ENCODE measurements around a stretch of chr21.

DNA sequence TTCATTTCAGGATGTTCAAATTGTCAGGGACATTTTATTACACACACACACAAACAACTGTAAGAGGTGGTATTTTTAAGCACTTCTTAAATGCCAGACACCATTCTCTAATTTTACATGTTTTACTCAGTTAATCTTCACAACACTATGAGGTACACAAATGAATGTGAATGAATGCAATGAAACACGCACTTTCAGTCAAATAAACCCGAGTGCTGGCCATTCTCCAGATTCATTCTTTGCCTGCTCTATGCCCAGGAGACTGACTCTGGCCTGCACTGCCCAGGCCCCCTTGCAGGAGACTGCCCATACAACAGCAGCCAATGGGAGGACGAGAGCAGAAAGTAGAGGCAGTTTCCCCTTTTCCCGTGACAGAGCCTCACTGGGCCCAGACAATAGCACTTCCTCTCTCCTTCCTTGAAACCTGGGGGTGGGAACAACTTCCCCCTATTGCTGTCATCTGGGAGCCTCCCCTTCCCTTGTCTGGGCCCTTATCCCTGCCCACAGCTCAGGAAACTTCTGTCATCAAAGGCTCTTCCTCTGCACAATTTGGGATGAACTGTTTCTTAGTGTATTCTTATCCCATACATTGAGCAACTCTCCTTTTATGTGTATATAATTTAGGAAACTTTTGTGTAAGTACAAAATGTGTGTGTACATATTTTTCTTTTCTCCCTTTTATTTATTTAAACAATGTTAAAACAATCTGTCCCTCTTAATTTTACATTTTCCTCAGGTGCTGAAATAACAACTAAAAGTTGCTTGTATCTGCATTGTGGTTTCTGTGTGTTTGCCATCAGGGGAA, 60.8 kb upstream of the KCNJ15 start:
- PRO-cap, 2 experiments, result no peak in any of the 2 experiments

DNA sequence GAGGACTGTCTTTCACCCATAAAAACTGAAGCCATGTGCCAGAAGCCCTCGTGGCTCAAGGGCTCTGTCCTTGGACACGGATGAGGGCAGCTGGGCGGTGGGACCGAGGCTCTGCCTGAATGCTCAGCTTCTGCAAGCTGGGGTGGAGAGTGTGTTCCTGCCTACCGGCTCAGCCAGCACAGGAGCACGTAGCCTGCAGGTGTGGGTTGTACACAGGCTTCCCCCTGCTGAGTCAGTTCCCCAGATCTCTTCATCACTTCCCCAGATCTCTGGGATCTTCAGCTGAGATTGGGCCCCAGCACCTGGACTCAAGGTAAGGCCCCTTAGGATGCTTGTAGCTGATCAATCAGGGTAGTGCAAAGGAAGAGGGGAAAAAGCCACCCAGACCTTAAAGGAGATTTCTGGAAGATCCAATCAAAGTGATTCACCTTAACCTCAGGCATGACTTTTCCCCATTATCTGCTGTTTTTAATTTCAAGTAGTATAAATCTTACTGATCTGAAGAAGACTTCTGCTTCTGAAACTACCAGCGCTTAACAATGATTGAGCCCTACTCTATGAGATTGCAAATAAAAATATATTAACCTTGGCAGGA, 15.6 kb downstream of the KCNJ15 start:
- PRO-cap, 2 experiments, result no peak in any of the 2 experiments

DNA sequence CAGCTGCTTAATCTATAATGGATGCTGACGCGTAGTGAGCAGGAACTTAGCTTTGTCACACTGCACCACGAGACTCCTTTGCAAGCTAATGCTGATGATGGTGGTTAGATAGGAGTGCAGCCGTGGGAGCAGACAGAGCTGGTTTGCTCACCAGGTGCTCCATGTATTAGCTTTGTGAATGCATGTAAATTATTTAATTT, 35.1 kb downstream of the KCNJ15 start:
- PRO-cap, 2 experiments, result no peak in any of the 2 experiments

- PRO-cap, 2 experiments, result no peak in any of the 2 experiments
These were observed 84.7 kb downstream of the KCNJ15 start for GRCh38 chr21:38341296-38342075.

GRCh38 chr21:38460368-38460990, 37.8 kb downstream of the ERG start:
- PRO-cap, 2 experiments, result no peak in any of the 2 experiments

- PRO-cap, 2 experiments, result no peak in any of the 2 experiments
These were observed 4.3 kb downstream of the ERG start for GRCh38 chr21:38493734-38494548.

DNA sequence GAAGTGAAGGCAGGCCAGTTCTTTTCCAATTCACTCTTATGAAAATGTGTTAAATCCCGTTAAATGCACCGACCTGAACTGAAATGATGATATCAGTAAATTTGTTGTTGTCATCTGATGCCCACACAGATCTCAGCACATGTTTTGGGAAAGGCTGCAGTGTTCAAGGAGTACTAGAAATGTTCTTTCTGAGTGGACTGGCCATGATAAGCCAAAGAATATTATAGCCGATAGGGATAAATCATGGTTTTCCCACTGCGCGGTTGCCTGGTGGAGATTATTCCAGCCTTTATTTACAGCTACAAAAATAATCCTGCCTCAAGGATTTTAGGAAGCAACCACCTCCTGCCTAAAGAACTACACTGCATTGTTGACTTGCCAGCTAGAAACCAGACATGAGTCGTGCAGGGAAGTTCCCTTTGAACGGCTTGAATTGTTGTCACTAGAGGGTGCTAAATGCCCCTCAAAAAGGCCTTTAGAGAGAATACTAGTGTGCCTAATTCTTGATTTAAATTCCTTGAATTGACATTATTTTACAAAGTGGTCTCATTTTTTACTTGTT, 7.2 kb upstream of the ERG start:
- PRO-cap, 2 experiments, result peak in 1 of 2 experiments; most common plus-strand start position 385 of the sequence (in 1); most common minus-strand start position 364 of the sequence (in 1)

DNA sequence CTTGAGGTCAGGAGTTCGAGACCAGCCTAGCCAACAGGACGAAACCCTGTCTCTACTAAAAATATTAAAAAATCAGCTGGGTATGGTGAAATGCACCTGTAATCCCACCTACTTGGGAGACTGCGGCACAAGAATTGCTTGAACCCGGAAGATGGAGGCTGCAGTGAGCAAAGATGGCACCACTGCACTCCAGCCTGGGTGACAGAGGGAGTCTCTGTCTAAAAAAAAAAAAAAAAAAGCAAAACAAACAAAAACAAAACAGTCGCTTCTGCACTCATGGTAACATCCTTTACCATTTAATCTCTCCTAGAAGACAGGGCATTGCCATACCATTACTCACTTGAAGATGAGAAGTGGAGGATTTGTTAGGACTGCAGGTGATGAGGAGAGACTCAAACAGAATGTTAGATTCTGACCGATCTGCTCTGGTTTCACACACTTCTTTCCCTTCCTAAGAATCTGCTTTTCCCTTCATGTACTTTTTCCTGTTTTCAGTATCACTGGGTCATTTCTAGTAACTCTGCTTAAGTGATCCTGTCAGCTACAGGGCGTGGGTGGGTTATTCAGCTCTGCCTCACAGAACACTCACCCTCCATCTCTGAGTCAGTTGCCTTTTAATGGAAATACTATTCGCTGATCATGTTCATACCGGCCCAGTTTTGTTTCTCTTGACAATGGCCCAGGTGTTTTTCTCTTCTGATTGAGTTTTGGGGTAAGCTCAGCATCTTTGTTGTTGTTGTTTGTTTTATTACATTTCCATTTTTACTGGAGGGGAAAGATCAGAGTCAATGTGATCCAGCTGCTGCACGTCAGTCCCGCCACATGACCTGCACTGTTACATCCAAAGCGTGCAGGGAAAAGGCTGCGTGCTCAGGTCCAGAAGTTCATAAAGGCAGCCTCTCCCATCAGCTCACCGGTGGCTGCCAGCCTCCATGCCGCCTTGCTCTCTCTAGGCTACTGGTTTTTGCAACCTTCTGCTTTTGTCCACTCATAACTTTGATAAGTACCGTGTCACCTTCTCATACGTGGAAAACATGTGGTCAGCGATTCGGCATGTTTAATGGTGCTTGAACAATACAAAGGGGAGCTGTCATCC, 148.1 kb upstream of the ERG start:
- PRO-cap, 2 experiments, result no peak in any of the 2 experiments

GRCh38 chr21:38787227-38788318, 18.2 kb upstream of the ETS2 start:
- PRO-cap, 2 experiments, result no peak in any of the 2 experiments

GRCh38 chr21:38794891-38795309, 10.8 kb upstream of the ETS2 start:
- PRO-cap, 2 experiments, result no peak in any of the 2 experiments

- PRO-cap, 2 experiments, result peak in 1 of 2 experiments; most common plus-strand start chr21:38807991 (in 1); most common minus-strand start chr21:38807764 (in 1)
These were observed 2.1 kb downstream of the ETS2 start for GRCh38 chr21:38807662-38808365.

DNA sequence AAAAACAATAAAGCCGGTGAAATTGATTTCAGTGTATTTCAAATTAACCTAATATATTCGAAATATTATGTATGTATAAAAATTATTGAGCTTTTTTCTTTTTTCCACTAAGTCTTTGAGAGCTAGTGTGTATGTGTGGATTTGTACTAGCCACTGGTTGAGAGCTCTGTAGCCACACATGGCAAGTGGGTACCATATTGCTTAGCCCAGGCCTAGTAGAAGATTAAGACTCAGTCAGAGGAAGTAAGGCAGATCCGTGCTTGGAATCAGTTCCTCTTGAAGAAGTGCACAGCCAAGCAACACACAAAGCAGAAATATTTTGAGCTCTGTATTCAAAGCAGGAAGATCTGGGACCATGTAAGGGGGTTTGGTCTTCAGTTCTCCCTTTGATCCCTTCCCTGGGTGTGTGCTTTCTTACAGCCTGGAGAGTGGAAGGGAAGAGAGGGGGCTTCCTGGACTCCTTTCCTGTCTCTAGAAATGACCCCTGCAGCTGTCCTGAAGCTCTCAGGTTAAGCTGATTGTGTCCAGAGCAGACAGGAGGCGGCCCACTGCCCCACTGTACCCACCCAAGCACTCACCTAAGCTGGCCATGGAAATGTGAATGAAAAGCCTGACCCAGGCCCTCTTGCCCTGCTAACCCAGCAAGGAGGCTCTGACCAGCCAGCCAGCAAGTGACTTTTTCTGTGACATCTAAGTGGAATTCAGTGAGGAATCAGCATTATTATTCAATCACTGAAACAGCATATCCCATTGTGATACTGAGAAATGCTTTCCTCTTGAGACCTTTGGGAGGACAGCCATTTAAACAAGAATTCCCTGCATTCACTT, 3.6 kb downstream of the ETS2 start:
- PRO-cap, 2 experiments, result peak in 1 of 2 experiments; most common plus-strand start position 507 of the sequence (in 1); most common minus-strand start position 187 of the sequence (in 1)

GRCh38 chr21:38809921-38810372, 4.2 kb downstream of the ETS2 start:
- PRO-cap, 2 experiments, result no peak in any of the 2 experiments

- PRO-cap, 2 experiments, result no peak in any of the 2 experiments
These were observed 5.0 kb downstream of the ETS2 start for GRCh38 chr21:38810373-38811578.

- PRO-cap, 2 experiments, result no peak in any of the 2 experiments
These were observed 17.6 kb downstream of the ETS2 start for GRCh38 chr21:38823351-38823778.

DNA sequence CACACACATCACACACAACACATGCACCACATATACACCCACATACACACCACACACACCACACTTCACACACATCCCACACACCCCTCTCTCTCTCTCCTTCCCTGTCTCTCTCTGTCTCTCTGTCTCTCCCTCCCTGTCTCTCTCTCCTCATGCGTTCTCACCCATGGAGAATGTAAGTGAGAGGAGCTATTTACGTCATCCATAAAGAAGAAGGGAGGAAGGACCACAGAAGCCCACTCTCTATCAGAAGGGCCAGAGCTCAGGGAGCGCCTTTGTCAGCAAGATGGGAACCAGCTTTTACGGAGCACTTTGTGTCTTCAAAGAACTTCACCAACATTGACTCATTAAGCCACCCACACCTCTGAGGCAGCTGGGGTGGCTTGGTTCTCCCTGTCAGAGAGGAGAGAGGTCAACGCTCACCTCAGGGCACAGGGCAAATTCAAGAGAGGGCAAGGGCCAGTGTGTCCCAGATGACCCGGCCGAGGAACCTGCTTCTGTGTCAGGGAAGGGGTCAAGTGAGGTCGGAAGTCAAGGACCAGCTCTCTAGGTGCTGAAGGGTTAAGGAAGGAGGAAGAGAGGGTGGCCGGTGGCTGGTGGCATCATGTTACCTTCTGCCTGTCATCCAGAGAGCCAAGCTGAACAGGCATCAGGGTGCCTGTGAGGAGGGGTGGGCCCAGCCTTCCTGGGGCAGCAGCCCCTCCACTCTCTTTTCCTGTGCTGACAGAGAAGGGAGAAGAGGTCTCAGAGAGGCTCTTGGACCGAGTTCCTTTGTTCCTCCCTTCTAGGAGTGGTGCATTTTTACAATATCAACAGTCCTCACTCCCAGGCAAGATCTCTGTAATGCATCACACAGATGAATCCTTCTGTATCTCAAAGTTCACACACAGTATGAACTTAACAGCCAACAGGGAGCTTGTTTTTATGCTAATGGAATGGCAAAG, 108.9 kb downstream of the ETS2 start:
- PRO-cap, 2 experiments, result no peak in any of the 2 experiments

DNA sequence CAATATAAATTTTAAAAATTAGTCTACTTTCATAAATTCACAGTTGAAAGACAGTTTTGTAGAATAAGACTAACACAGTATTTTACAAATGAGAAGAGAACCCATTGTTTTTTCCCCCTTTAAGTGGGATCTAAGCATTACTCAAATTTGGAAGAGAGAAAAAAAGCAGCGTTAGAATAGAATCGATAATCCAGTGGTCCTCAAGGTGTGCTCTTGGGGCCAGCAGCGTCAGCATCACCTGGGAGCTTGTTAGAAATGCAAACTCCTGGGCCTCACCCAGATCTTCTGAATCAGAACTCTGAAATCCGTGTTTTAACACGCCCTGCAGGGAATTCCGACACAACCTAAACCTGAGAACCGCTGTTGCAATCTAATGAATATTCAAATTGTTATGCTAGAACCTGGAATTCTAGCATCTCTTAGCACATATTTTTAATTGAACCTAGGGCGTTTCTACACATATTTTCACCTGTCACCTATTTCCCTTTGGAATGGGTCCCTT, 175.8 kb downstream of the PSMG1 start:
- PRO-cap, 2 experiments, result no peak in any of the 2 experiments

DNA sequence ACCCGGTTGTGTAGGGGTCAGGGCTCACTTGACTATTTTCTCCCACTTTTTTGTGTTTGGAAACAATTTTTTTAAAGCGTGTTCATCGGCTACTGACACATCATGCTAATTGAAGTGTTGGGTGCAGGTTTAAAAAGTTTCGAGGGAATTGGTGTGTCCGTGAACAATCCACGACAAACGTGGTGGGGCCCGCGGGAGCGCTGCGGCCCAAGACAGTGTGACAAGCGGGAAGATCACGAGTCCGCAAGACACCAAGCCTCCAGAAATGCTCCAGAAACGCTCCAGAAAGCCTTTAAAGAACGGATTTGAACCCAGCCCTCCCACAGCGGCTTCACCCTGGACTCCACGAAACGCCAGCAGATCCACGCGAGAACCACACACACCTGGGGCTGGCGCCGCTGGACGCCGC, 566 bp downstream of the PSMG1 start:
- PRO-cap, 2 experiments, result no peak in any of the 2 experiments

DNA sequence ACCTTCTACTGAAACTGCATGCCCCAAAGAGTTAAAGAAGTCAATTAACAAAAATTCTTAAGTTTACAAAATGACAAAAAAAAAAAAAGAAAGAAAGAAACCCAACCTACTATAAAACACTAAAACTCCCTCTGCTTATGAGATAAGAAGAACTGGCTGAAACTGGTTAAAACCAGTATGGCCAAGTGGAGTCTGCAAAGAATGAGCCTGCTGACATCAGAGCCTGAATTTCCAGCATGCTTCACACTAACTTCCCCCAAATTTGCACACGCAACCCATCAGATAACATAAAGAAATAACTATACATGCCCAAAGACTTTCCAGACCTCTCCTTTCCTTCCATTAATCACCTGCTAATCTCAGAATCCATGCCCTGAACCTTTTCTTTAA, 25.6 kb upstream of the PSMG1 start:
- PRO-cap, 2 experiments, result no peak in any of the 2 experiments

- PRO-cap, 2 experiments, result no peak in any of the 2 experiments
These were observed 55.1 kb upstream of the PSMG1 start for GRCh38 chr21:39238326-39238858.

All from cerebral cortex (tissue), 2 donors.